ENCODE measurements around a stretch of chr10.

DNA sequence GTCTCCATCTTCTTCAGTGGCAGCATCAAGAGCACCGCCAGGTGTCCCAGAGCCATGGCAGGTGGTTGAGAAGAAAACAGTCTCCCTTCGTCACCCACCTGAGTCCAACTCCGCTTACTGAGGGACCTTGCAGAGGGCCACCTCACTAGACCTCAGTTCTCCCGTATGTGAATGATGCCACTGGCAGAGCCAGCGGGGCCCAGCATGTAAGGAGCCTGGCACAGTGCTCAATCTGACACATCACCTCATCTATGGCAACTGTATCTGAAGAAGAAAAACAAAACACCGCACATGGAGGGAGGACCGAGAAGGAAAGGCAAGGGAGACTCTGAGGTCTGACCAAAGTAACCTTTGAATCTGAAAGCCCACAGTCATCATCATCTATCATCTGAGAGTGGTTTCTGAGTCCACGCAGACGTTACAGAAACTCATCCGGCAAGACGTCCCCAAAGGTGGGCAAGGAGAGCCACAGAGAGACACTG is 49.3 kb downstream of the FAM53B start:
- PRO-cap = no peak
- RAMPAGE, long total RNA, 4 experiments = no peak in any of the 4 experiments

GRCh38 chr10:124724569-124725239 is 19.5 kb downstream of the FAM53B start:
- PRO-cap = bidirectional peak, plus-strand start at chr10:124724928, minus-strand start at chr10:124724744
- RAMPAGE, long total RNA, 4 experiments = no peak in any of the 4 experiments

DNA sequence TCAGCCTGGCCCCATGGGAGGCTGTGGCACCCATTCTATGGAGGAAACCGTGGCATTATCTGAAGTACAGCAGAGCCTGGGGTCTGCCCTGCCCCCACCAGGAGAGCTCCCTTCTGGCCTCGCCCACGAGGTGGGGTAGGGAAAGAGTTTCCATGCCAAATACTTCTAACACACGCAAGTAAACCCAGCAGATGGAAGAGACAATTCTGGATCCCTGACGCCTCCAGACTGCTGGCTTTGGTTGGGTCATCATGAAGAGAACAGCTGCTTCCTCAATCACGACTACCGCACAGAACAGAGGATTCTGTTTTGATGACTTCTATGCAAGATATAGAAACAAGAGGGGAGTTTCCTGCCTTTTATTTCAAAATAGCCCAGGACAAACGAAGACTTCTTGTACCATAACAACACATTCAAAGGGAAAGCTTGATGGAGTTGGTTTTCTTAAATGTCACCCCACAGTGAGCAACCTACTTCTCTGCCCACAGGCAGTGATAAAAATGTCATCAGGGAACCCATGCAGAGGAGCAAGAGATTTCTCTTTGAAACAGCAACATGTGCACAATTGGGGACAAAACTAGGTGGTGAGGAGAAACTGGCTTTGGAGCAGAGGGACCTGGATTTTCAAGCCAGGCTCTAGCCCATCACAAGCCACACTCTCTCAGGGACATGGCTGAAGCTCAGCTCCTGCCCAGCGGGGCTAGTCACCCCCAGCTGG is 15.7 kb downstream of the FAM53B start:
- PRO-cap = unidirectional peak, minus-strand start at position 284 of the sequence
- RAMPAGE, long total RNA, 4 experiments = no peak in any of the 4 experiments

- PRO-cap = no peak
- RAMPAGE, long total RNA, 4 experiments = no peak in any of the 4 experiments
Measured at GRCh38 chr10:124788139-124788668, 3.5 kb downstream of the EEF1AKMT2 start.

DNA sequence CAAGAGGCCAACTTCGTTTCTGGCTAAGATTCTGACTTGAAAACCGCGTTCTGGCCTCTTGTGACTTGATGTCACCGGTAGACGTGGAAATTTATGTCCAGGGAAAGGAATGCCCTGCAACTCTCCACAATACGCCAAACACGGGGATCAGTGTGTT is 458 bp upstream of the EEF1AKMT2 start:
- PRO-cap = no peak
- RAMPAGE, long total RNA, 4 experiments = no peak in any of the 4 experiments

- PRO-cap = no peak
- RAMPAGE, long total RNA, 4 experiments = no peak in any of the 4 experiments
Measured at GRCh38 chr10:124864302-124865208, 62.9 kb downstream of the ABRAXAS2 start.

DNA sequence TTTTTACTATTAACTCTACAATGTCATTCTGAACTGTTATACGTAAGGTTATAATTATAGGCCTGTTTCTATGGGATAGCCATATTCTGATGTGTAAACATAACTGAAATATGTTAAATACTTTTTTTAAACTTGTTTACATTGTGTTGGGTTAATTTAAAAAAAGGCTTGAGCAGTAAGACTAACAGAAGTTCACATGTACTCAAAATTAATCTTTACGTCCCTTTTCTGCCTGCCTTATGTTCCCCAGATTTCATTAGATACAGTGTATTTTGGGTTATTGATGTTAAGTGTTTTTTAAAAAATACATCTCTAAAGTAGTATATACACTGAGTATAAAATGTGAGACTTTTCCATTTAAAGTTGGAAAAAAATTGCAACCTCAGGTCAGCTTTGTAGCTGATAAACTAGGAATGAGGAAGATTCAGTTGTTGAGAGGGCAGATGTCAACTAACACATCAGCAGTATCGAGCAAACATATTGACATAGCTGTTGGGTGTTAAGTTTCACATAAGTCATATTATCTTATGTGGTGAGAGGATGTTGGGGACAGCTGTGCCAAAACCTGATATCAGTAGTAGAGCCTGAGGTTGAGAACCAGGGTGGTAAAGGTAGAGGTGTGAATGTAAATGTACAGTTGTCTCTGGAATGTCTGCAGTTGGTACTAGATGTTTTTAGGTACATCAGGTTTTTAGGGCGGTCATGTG is 4.9 kb downstream of the ZRANB1 start:
- PRO-cap = no peak
- RAMPAGE, long total RNA, 4 experiments = no peak in any of the 4 experiments

DNA sequence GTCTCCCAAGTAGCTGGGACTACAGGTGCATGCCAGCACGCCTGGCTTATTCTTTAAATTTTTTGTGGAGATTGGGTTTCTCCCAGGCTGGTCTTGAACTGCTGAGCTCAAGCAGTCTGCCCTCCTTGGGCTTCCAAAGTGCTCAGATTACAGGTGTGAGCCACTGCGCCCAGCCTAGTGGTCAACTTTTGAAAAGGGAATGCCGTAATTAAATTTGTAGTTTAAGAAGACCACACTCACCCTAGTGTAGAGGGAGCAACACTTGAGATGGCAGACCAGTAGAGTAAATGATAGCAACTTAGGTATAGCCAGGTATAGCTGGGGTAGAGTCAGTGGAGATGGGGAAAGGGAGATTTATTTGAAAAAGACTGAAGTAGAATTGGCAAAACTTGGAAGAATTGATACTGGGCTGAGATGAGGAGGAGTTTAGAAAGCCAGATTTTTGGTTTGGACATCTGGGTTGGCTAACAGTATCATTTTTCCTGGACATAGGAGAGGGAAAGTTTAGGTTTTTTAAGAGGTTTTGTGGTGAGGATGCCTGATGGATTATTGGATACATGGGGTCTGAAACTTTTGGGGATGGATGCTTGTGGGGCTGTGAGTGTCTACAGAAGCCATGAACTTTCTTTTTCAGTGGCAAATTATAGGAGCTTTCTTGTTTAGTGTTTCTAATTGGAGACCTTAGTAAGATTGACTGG is 17.8 kb downstream of the ZRANB1 start:
- PRO-cap = no peak
- RAMPAGE, long total RNA, 4 experiments = start-site peak on the plus strand in 2 of 4 experiments, centred at positions 228 to 359 of the sequence, 6 to 9 reads per replicate

DNA sequence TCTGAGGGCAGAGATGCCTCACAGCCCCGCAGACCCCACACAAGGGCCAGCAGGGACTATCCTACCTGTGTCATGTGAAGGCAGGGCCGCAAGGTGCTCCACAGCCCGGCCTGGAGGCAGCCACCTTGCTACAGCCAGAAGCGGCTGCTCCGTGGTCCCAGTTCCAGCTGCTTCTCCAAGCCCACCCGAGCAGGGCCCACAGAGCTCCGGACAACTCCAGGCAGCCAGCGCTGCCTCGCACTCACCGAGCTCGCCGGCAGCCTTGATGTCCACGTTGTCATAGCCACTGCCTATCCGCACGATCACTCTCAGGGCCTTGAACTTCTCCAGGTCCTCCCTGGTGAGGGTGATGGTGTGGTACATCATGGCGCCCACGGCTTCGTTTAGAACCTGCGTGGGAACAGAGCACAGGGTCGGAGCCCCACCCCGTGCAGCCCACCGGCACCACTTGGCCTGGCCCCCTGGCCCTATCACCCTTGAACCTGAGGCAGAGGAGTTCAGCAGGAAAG is 25.1 kb downstream of the CTBP2 start:
- PRO-cap = no peak
- RAMPAGE, long total RNA, 4 experiments = no peak in any of the 4 experiments

DNA sequence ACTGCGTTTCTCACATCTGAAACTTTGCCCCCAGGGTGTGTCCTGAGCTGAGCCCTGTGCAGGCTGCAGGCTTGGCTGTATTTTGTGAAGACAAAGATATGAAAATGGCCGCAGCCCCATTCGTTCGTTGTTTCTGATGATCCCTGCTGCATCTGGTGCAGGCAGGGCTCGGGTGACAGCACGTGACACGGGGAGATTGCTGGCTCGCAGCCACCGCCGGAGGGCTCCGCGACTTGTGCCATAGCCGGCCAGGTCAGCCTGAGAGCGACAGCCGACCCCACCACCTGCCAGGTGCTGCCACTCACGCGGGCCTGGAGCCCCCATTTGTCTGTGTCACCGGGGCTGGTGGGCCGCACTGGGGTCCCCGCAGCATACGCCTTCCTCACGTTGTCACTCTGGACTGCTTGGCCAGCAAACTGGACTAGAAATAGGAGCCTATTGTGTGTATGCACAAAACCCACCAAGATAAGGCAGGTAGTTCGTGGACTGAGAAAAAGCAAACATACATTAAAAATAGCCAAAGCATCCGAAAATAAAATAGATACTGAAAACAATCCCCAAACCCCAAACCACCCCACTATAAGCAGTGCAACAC is 4.5 kb downstream of the CTBP2 start:
- PRO-cap = no peak
- RAMPAGE, long total RNA, 4 experiments = no peak in any of the 4 experiments

DNA sequence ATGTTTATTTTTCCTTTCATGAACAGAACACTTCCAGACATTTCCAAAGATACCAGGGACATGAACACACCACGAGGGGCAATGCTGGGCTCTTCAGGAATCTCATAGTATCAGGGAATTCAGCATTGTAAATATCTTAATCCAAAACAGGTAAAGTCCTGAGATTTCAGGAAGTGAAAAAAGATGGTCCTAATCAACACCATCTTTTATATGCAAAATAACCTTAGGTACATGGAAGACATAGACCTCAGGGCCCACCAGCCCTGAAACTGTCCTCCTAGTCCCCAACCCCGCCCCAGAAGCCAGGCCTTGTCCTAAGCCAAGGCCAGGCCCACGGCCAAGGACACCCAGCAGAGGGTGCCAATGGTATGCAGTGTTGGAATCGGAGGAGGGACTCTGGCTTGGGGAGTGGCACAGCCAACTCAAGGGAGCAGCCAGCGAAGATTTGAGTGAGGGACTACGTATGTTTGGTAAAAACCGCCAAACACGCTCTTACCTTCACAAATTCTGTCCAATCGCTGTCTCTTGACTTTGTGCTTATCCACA is 10.7 kb upstream of the CTBP2 start:
- PRO-cap = no peak
- RAMPAGE, long total RNA, 4 experiments = no peak in any of the 4 experiments

- PRO-cap = no peak
- RAMPAGE, long total RNA, 4 experiments = no peak in any of the 4 experiments
Measured at GRCh38 chr10:125055362-125055876, 27.5 kb upstream of the CTBP2 start.

- PRO-cap = bidirectional peak, plus-strand start at chr10:125138252, minus-strand start at chr10:125138068
- RAMPAGE, long total RNA, 4 experiments = start-site peak on the minus strand in 1 of 4 experiments, at chr10:125137875-125138708 at its widest, 28 reads per replicate
Measured at GRCh38 chr10:125137627-125138589, 110.0 kb upstream of the CTBP2 start.

DNA sequence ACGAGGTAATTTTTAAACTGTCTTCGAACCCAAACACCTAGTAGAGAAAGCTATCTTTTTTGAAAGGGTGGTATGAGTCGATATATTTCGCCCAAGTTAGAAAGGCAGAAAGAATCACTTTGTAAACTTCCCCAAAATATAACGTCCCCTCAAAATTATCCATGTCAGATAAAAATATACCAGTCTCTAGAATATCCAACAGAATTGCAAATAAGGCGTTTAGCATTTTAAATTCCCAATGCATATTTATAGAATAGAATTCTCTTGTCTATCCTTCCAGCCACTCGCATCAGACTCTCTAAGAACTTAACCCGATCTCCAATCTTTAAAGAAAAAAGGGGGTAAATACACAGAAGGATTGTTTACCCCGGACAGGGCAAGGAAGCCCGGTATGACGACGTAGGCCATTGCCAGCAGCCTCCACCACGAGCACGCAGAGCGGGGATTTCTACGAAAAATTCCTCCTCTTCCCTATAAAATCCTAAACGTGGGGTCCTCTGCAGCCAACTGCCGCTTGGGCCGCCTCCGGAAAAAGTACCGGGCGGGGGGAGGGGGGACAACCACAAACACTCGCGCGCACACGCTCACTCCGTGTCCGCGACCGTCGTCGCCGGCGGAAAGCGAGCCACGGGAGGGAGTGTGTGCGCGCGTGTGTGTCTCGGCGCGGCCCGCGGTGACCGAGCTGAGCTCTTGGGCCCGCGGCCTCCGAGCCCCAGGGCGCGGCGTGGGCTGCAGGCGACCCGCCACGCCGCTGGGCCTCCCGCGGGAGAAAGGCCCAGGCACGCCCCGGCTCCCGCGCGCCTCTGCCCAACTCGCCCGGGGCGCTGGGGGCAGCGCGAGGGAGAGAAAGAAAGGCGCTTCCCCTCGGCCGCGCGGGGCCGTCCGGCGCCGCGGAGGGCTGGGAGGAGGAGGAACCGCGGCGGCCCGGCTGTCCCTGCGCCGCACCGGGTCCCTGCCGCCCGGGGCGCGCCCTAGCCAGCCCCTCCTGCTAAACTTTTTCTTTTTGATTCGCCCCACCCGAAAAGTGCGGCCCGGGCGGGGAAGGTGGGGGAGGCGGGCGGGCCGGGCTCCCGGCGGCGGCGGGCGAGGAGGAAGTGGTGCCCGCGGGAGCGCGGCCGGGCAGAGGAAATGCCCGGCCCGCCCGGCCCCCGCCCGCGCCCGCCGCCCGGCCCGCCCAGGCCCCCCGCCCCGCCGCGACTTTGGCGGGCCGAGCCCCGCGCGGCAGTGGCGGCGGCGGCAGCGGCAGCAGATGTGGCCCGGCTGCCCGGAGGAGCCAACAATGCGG is 130.8 kb upstream of the CTBP2 start:
- PRO-cap = bidirectional peak, plus-strand start at position 587 of the sequence, minus-strand start at position 509 of the sequence; bidirectional peak, plus-strand start at position 1,097 of the sequence, minus-strand start at position 1,099 of the sequence
- RAMPAGE, long total RNA, 4 experiments = no peak in any of the 4 experiments

- PRO-cap = bidirectional peak, plus-strand start at chr10:125159796, minus-strand start at chr10:125159768; unidirectional peak, minus-strand start at chr10:125159950
- RAMPAGE, long total RNA, 4 experiments = no peak in any of the 4 experiments
Measured at GRCh38 chr10:125159554-125160076, 131.7 kb upstream of the CTBP2 start.

- PRO-cap = unidirectional peak, plus-strand start at chr10:125160949; bidirectional peak, plus-strand start at chr10:125161183, minus-strand start at chr10:125161061
- RAMPAGE, long total RNA, 4 experiments = no peak in any of the 4 experiments
Measured at GRCh38 chr10:125160784-125161424, 133.0 kb upstream of the CTBP2 start.

GRCh38 chr10:125773805-125774270 is 1.8 kb downstream of the MMP21 start:
- PRO-cap = no peak
- RAMPAGE, long total RNA, 4 experiments = no peak in any of the 4 experiments

- PRO-cap = unidirectional peak, plus-strand start at chr10:126060916
- RAMPAGE, long total RNA, 4 experiments = no peak in any of the 4 experiments
Measured at GRCh38 chr10:126060063-126061004, 164.0 kb downstream of the FANK1 start.

- PRO-cap = no peak
- RAMPAGE, long total RNA, 4 experiments = no peak in any of the 4 experiments
Measured at GRCh38 chr10:126240478-126241041, 147.7 kb downstream of the ADAM12 start.

- PRO-cap = no peak
- RAMPAGE, long total RNA, 4 experiments = no peak in any of the 4 experiments
Measured at GRCh38 chr10:126339295-126339494, 49.1 kb downstream of the ADAM12 start.

Measured in transverse colon (tissue), 4 donors.